ENCODE measurements around a stretch of chr7.

GRCh38 chr7:139108750-139109164 is 763 bp downstream of the ZC3HAV1 start:
- RRBS: 2% methylated on average over 21 of the region's 28 CpGs

GRCh38 chr7:139358934-139359564 is 645 bp upstream of the LUC7L2 start:
- RRBS: under 1% methylated on average over 9 of the region's 52 CpGs

GRCh38 chr7:139360673-139361281 is 1.1 kb downstream of the LUC7L2 start:
- RRBS: no CpG with 5 or more reads among the region's 8 CpGs

- RRBS: no CpG with 5 or more reads among the region's 6 CpGs
Measured at GRCh38 chr7:139384124-139384498, 24.4 kb downstream of the LUC7L2 start.

DNA sequence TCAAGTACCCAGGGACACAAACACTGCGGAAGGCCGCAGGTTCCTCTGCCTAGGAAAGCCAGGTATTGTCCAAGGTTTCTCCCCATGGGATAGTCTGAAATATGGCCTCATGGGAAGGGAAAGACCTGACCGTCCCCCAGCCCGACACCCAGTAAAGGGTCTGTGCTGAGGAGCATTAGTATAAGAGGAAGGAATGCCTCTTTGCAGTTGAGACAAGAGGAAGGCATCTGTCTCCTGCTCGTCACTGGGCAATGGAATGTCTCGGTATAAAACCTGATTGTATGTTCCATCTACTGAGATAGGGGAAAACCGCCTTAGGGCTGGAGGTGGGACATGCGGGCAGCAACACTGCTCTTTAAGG is 15.8 kb downstream of the KLRG2 start:
- RRBS: no CpG with 5 or more reads among the region's 8 CpGs

- RRBS: no CpG with 5 or more reads among the region's 14 CpGs
Measured at GRCh38 chr7:139563346-139564469, 40.2 kb downstream of the CLEC2L start.

DNA sequence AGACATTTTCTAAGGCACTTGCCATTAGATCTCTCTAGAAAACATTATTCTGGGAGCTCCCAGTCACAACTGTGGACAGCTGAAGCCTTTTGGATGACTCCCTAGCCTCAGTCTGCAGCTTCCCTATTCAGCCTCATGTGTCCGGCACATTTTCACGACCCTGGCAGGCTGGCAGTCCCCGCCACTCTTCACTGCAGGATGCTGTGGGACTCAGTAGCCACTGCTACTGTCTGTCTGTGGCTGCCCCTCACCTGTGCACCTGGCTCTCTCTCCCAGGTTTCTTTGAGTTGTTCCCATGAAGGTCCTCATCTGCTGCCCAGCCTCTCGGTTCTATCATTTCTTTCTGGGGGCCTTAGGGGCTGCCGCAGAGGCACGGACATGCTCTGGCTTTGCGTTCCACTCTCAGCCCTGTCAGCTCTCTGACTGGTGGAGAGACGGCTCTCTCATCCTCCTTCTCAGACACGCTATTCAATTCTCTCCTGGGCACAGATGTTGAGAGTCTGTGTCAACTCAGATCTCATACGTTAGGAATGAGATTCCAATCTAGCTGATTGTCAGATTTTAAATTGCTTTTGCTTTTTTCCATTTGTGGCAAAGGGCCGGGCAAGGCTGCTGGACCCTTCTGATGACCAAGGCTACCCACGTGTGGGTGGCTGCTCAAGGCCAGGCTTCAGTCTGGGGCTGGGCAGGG is 71.3 kb downstream of the CLEC2L start:
- RRBS: no CpG with 5 or more reads among the region's 12 CpGs

DNA sequence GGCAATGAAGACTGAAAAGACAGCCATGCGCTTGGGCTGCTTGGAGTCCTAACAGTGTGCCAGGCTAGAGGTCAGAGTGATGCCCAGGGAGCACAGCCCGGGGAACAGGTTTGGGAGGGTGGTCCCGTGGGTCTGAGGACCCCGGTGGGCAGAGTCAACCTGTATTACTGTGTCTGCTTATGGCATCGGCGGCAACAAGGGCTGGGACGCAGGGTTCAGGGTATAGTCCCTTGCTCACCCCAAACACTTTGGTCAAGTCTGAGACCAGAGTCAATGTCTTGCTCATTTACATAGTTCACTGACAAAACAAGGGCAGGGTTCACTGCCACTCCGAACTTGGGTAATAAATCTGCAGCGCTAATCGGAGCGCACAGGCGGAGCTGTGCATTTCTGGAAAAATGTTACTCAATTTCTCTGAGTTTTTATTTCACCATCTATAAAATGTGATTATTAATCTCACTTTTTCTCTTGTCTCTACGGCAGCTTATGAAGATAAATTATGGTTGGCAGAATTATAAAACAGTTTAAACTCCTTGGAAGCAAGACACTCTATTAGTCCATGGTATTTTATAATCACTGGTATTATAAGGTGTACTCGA is 118.1 kb downstream of the CLEC2L start:
- RRBS: 86% methylated on average over 1 of the region's 14 CpGs

DNA sequence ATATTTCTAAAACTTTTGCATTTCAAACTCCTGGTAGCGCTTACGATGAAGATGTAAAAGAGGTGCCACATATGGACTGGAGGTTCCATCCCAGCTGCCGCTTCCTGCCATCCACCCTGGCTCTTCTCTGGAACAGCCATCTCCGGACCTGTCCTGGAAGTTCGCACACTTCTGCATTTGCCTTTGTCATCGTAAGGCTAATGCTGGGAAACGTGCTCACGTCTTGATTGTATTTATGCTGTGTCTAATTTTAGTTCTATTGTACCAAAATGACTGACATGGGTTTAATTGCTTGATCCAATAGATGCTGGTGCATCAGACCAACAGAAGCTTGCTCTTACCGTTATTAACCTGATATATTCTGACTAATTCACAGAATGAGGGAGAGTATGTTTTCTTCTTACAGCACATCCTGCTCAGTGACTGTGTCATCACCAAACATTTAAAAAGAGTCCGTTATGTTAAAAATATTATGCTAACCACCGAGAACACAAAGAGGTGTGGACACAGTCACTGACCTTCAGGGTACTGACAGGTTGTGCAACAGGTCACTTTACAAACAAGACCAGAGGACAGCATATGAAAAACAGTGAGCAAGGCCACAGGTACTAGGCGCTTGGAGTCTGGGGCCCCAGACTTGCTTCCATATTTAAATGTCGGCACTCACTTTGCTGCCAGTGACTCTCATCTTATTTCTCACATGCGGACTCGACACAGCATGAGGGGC is 102.8 kb downstream of the HIPK2 start:
- RRBS: no CpG with 5 or more reads among the region's 15 CpGs

GRCh38 chr7:139702740-139704014 is 74.6 kb downstream of the HIPK2 start:
- RRBS: no CpG with 5 or more reads among the region's 15 CpGs

- RRBS: no CpG with 5 or more reads among the region's 8 CpGs
Measured at GRCh38 chr7:139734113-139734644, 43.6 kb downstream of the HIPK2 start.

DNA sequence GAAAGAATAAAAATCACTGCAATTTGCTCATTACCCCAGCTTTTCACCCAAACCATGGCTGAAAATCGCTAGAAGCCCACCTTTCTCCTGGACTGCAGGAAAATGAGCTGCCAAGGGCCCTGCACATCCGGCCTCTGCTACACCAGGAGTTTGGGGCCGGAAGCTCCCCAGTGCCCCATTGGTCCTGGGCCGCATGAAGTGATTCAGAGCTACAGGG is 40.4 kb downstream of the HIPK2 start:
- RRBS: no CpG with 5 or more reads among the region's 4 CpGs

GRCh38 chr7:139739934-139740920 is 37.6 kb downstream of the HIPK2 start:
- RRBS: no CpG with 5 or more reads among the region's 22 CpGs

- RRBS: no CpG with 5 or more reads among the region's 9 CpGs
Measured at GRCh38 chr7:139752344-139753207, 25.2 kb downstream of the HIPK2 start.

DNA sequence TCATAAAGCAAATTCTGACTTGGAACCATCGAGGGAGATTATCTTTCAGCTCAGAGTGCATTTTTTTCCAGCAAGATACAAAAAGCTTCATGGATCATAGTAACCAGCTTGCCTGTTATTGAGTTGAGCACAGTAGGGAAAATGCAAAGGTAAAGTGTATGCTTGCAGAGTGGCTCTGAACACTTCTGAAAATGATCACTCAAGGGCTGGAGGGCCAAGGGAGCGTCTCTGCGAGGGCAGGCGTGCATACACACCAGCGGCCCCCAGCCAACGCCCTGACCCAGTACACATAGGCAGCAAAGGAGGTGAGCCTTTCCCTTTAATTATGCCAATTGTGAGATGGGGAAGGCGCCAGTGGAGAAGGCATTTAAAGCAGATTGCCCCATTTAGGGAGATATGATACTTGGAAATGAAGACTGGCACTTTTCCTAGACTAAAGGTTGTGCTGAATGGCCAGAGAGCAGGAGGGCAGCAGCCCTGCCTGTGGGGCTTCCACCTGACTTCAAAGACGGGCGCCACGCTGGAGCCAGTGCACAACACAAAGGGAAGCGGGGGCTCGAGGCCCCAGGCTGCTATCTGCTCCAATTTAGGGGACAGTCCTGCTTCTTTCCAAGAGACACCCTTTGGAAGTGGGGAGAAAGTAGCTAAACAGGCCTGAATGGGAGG is 24.2 kb downstream of the HIPK2 start:
- RRBS: no CpG with 5 or more reads among the region's 12 CpGs

DNA sequence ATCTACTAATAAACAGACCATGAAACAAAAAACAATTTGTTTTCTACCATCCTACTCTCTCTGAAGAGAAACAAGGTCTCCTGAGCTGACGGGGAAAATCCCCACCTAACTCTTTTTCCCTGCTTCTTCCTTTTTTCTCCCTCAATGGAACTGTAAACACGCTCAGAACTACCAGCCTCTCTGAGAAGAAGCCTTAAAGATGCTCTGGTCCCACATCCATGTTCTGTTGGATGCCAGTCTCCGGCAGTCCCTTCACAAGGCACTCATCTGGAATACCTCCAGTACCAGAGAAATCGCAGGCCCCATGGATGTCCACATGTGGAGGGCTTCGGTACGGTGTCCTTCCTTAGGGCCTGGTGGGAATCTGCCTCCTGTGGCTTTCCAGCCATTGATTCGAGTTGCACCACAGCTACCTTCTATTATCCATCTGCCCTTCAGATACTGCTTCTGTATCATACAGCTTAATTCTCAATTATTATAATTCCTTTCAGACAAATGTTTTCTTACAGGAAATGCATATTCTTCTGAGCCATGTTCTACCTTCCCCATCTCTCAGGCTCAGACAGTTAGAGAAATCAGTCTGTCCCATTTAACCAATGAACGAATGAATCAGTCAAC is 22.2 kb downstream of the HIPK2 start:
- RRBS: no CpG with 5 or more reads among the region's 8 CpGs

DNA sequence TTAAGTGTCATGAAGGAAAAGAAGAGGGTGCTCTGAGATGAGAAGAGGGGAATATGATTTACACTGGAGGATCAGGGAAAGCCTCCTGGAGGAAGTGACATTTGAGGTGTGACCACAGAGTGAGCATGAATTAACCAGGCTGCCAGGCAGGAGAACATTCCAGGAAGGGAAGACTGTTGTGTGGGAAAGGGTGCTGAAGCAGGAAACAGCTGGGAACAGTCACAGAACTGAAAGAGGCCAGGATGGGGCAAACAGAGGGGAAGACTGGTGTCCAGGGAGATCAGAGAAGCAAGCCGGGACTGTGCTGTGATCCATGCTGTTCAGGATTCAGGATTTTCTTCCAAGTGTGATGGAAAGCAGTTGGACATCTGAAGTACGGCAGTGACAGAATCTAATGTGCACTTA is 14.9 kb downstream of the HIPK2 start:
- RRBS: no CpG with 5 or more reads among the region's 2 CpGs

- RRBS: 2% methylated on average over 7 of the region's 42 CpGs
Measured at GRCh38 chr7:139776734-139777412, 925 bp downstream of the HIPK2 start.

- RRBS: no CpG with 5 or more reads among the region's 5 CpGs
Measured at GRCh38 chr7:139820113-139820523, 8.9 kb upstream of the TBXAS1 start.

DNA sequence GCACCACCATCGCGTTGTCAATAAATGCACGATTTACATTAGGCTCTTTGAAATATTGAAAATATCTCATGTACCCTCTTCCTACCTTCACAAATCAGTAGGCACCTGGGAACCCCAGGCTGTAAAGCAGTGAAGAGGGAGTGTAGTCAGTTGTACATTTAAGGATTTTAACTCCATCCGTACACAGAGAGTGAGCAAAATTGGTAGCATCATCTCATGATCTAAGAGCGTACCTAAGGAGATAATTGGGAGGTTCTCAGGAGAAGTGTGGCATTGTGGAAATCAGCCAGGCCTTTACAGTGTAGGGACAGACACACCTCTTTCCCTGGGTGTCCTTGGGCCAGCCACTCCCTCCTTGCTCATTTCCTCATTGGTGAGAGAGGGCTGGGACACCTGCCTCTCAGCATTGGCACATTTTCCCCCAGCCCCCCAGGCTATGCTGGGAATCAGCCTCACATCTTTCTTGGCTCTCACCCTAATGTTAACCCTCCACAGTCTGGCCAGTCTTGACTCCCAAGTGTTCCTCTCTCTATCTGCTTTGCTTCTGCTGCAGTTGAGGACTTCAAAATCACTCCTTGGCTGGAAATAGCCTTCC is 15.6 kb downstream of the TBXAS1 start:
- RRBS: no CpG with 5 or more reads among the region's 5 CpGs